Amniotic epithelial cell (primary cell): ENCODE measurements around a stretch of chr10.

- RRBS = no CpG with 5 or more reads among the region's 2 CpGs
These were observed 27.9 kb downstream of the ZNF33A start for GRCh38 chr10:38038351-38038699.

DNA sequence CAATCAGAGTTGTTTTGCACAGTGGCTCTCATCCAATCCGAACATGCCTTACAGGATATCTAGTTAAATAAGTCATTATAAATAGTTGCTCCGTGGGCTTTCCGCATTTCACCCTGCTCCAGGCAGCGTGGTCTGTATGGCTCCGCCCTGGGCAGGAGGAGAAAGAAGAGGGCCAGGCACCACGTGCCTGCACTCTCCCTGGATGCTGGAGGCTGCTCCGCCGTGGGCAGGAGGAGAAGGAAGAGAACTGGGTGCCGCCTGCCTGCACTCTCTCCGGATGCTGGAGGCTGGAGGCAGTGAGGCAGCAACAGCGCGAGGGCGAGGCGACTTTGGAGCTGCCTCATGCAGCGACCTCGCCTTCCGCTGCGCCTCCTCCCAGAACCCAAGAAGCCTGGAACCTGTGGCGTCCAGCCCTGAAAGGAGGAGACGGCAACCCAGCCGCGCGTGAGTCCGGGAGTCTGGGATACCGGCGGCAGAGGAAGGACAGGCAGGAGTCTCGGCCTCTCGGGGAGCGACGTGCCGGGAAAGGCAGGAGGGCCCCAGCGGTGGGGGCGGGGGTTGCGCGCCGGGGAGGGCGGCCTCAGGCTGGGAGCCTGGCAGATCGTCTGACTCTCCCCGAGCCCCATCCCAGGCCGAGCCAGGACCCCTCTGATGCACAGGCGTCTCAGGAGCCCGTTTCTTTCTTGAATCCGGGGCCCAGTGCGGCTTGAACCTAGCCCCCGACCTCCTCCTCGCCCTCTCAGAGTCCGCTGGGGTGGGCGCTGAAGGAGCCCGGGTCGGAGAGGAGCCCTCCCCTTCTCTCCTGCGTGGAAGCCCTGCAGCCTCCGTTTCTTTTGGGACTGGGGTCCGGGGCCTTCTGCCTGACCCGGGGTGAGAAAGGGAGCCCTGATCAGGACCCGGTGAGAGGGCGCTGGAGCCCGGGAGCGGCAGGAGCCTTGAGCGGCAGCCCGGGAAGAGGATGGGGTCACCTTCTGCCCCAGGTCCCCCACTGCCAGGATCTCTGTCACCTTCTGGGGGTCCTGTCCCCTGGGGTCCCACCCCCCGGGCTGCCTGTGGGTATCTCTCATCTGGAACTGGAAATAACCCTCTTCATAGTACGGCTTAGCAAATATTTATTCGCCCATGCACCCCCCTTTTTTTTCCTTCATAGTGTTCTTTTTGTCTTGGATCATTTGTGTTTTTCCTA is 162.5 kb downstream of the ZNF33B start:
- RRBS = 9% methylated on average over 19 of the region's 63 CpGs

DNA sequence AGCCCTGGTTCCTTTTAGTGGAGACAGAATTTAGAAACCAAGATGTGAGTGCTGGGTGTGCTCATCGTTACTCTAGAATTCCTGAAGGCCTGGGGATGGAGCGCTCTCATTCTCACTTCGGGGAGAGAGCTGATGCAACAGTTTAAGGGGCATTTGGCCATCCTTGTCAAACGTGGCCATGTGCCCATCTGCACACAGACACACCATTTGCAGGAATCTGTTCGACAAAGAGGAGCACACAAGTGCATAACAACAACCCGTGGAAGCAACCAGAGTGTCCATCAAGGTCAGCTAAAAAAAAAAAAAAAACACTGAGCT is 23.1 kb upstream of the RET start:
- RRBS = no CpG with 5 or more reads among the region's 6 CpGs

DNA sequence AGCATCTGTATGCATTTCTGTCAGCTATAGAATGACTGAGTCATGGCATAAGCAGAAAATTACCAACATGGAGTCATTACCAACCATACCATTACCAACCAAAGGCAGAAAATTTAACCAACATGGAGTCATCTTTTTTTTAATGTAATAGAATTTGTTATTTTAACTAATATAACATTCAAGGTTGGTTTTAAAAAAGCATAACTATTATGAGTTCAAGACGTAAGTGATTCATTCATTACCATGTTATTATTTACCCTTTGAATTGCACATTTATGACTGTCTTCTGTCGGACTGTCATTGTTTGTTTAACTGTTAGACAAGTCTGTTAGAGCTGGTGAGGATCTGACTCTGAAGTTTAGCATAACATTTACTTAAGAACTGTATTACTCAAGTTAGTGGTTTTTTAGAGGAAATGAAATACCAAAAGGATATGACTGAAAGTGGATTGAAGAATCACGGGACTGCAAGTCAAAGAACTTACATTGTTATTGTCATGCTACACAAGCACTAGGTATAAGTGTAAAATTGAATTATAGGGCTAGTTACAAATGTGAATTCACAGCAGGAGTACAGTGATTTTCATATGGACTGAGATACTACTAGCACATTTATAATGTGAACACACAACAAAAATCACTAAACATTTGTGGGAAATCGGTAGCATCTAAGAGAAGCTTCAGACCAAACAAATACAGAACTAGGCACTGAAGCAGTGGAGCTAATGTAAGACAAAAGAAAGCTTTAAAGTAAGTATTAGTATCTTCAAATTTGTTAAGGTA is 2.2 kb downstream of the CSGALNACT2 start:
- RRBS = no CpG with 5 or more reads among the region's 4 CpGs

GRCh38 chr10:43163222-43163677 is 25.0 kb downstream of the CSGALNACT2 start:
- RRBS = no CpG with 5 or more reads among the region's 2 CpGs

DNA sequence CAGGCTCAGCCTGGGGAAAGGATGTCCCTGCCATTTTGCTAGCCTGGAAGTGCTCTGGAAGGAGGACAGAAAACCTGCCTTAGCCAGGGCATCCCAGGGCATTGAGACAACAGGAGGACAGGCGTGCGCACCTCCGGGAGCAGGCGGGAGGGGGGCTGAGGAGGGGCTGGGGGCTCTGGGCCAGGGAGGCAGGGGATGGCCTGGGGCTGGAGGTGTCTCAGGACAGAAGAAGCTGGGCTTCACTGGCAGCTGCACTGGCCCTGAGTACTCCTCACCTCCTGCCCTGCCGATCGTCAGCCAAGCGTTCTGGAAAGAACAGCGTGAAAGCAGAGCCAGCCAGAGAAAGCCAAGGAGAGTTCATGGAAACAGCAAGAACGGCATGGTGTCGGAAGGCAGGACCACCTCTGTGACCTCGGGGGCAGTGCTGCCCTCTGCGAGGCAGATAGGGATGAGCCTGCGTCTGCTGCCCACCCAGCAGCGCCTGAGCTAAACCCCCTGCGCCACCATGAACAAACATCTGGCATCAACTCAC is 48.2 kb upstream of the RASGEF1A start:
- RRBS = no CpG with 5 or more reads among the region's 15 CpGs

- RRBS = no CpG with 5 or more reads among the region's 10 CpGs
These were observed 51.4 kb upstream of the RASGEF1A start for GRCh38 chr10:43318104-43318733.

DNA sequence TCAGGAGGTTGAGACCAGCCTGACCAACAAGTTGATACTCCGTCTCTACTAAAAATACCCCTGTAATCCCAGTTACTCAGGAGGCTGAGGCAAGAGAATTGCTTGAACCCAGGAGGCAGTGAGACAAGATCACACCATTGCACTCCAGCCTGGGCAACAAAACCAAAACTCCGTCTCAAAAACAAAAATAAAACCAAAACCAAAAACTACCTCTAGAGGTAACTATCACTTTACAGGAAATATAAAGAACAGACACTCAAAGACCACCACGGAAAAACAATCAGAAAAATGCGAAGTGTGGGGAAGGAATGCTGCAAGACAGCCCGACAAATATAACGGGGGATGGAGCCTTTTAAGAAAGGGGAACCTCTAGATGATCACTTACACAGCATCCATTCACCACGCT is 4.3 kb downstream of the HNRNPF start:
- RRBS = no CpG with 5 or more reads among the region's 7 CpGs

DNA sequence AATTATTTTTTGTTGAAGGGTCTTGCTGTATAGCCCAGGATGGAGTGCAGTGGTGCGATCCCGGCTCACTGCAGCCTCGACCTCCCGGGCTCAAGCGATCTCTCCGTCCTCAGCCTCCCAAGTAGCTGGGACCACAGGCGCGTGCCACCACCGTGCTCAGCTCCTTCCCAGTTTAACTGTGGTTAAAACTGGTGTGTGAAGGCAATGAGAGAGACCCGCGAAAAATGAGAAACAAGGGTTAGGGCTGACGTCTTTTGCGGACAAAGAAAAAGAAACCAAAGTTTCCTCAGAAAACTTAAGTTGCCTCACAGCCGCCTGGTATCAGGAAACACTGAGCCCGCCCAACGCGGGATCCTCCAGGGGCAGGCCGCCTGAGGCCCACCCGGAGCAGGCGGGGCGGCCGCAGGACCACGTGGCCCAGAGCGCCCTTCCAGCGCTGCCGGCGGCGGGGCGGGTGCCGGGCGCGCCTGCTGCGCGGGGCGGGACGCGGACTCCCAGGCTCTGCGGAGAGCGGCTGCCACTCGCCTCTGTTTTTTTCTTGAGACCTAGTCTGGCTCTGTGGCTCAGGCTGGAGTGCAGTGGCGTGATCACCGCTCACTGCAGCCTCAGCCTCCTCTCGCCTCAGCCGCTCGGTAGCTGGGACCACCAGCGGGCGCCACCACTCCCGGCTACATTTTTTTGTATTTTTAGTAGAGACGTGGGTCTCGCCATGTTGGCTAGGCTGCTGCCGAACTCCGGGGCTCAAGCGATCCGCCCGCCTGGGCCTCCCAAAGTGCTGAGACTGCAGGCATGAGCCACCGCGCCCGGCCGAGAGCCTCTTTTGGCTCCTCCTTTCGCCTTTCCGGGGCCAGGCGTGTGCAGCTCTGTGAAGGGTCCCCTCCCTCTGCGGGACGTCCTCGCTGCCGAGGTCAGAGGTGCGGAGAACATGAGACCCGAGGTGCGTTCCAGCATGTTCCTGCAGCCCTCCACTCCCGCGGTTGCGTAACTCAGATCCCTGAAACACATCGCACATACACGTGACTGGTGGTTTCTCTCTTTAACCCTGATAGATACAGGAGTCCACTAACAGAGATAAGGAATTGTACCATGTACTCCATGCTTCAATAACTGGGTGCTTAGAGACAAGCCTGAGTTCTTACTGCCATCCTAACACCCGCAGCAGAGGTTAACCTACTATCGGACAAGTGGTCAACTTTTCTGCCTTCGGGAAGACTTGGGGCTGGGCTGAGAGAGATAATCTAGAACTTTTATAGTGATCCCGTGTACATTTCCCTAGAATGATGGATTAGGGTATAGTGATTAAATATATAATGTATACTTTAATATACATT is 11.6 kb upstream of the HNRNPF start:
- RRBS = 2% methylated on average over 11 of the region's 78 CpGs

DNA sequence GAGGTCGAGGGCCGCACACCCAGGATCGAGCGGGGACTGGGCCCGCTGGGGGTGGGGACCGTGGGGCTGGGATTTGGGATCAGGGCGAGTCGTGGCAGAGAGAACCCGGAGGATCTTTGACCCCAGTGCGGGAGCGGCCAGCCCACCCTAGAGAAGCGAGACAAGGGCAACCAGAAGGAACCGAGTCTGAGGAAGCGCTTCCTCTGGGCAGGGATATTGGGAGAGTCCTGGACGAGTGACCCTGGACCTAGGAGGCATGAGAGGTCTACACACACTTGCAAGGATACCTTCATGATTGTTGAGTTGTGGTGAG is 341 bp downstream of the ZNF487 start:
- RRBS = no CpG with 5 or more reads among the region's 15 CpGs

DNA sequence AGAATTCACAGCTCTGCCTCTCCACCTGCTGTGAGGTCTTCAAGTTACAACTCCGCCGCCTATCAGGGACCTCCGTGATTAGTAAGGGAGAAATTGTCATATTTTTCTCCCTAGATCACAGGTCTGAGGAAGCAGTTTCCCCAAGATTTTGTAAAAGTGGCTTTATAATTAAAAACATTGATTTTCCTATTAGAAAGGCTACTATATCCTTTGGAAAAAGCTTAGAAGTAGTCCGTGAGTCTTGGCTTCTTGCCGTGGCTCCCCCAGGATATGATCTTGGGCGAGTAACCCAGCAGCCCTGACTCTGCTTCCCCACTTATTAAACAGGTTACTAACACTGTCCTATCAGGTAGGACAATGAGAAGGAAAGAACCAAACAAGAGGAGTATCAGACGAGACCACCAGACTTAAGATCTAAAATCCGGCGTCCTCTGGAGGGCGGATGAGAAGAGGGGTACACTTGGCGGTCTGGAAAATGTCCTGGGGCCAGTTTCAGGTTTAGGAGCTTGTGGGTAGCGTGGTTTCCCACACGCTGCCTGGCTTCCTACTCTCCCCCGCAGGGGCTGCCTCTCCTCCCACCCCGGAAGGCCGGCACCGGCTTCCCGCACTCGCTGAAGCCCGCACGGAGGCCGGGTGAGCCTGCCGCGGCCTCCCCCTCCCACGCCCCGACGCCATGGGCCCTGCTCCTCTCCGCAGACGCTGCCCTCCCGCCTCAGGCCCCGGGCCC is 690 bp downstream of the ZNF32 start:
- RRBS = 2% methylated on average over 12 of the region's 31 CpGs

DNA sequence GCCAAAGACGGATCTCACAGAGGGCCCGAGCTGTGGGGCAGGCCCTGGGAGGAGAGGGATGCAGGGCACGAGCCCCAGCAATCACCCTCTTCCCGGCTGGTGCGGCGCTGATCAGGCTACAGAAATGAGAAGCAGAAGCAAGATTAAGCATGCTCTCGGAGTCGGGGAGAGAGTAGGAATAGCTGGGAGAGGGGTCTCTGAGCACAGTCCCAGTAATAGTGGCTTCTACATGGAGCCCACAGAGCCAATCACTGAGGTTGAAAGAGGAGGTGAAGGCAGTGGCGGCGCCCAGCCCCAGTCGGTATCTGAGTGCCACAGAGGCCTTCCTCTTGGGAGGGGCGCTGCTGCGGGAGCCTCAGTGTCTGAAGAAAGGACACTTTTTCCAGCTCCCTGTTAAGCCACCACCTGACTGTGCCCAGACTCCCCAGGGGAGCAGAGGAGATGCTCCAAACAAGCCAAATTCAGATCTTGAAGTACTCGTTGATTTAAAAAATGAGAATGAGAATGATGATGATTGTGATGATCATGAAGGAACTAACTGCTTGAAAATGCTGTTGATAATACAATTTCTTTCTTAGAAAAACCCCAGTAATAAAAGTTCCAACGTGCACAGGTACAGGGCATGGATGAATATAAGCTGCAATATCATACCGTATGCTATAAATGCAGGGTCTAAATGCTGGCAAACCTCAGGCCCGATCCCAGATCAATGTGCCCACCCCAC is 6.9 kb downstream of the CXCL12 start:
- RRBS = no CpG with 5 or more reads among the region's 17 CpGs

- RRBS = no CpG with 5 or more reads among the region's 5 CpGs
These were observed 184.7 kb upstream of the CXCL12 start for GRCh38 chr10:44569618-44569990.

GRCh38 chr10:44863931-44864525 is 47.1 kb upstream of the TMEM72 start:
- RRBS = no CpG with 5 or more reads among the region's 18 CpGs

- RRBS = no CpG with 5 or more reads among the region's 7 CpGs
These were observed 2.6 kb upstream of the ZNF22 start for GRCh38 chr10:44997924-44998722.

DNA sequence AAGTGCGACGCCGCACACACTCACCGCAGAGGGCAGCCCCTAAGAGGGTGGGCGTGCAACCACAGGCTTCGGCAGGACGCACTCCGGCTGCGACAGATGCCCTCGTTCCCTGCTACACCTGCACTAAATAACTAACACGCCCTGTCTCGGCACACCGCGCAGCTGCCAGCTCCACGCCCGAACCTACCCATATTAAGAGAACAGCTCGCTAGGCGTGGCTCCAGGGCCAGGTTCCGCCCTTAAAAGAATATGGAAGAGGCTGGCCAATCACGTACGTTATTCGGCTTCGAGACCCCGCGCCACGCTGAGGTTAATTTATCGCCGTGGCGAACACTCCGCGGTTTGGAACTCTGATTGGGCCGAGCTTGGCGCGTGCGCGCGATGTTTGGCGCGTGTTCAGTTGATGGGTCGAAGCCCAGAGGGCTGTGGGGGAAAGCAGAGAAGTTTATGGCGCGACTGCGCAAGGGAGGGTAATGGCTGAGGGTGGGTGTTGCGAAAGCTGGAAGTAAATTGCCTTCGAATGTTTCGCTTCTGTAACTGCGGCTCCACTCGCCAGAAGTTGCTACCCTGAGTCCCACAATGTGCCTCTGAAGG is 91.0 kb downstream of the OR13A1 start:
- RRBS = no CpG with 5 or more reads among the region's 48 CpGs

GRCh38 chr10:45410617-45411272 is 36.7 kb downstream of the ALOX5 start:
- RRBS = no CpG with 5 or more reads among the region's 4 CpGs

GRCh38 chr10:45454101-45454870 is 80.3 kb downstream of the ALOX5 start:
- RRBS = no CpG with 5 or more reads among the region's 11 CpGs

DNA sequence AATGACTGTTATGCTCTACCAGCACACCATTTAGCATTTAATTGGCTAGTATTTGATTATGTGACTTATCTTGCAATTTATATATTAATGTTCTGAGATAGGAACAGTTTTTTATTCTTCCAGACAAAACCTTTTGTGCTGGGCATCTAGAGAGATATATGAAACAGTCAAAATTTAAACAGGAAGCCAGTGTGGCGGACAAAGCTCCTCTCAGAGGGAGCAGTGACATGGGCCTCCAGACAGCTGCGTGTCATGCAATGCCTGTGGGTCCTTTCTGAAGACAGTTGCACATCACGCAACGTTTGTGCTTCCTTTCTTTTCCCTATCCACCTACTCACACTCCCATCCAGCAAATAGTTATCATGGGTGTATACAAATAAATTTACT is 74.7 kb downstream of the MARCHF8 start:
- RRBS = no CpG with 5 or more reads among the region's 4 CpGs

DNA sequence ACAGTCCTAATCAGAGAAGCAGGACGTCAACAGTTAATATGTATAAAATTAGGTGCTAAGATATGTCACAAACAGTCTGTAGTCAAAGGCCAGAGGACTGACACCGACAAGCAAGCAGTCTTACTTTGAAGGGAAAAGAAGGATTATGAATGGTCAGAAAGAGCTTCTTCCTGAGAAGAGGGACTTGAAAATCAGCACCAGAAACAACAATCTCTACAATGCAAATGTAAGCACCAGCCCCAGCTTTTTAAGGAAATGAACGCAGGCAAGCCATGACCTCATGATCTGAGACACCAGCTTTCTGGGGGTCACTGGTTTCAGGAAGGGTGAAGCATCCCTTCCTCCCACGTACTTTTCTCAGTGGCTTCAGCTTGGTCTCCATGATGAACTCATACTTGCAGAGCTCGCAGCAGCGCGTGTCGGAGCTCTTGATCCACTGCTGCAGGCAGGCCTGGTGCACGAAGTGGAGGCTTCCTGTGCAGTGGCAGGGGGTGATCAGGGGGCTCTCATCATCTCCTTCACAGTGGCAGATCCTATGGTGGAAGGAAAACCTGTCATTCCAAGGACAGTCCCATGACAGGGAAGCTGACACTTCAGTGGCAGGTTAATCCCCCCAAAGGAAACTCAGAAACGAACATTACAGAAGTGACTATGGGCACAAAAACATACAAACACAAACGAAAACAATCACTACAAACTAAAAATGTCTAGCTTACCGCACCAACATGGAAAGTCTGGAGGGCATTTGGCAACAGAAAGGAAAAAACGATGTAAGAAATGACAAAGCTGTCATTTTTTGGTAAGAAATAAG is 74.1 kb downstream of the MARCHF8 start:
- RRBS = no CpG with 5 or more reads among the region's 13 CpGs